Peripheral blood mononuclear cell (primary cell): ENCODE measurements around a stretch of chr16.

- PRO-cap, 8 experiments, result no peak in any of the 8 experiments
These were observed 19.5 kb downstream of the TMC5 start for GRCh38 chr16:19436949-19437863.

- PRO-cap, 8 experiments, result no peak in any of the 8 experiments
These were observed 27.8 kb downstream of the KNOP1 start for GRCh38 chr16:19690214-19690577.

GRCh38 chr16:19696888-19697645, 21.0 kb downstream of the KNOP1 start:
- PRO-cap, 8 experiments, result no peak in any of the 8 experiments

DNA sequence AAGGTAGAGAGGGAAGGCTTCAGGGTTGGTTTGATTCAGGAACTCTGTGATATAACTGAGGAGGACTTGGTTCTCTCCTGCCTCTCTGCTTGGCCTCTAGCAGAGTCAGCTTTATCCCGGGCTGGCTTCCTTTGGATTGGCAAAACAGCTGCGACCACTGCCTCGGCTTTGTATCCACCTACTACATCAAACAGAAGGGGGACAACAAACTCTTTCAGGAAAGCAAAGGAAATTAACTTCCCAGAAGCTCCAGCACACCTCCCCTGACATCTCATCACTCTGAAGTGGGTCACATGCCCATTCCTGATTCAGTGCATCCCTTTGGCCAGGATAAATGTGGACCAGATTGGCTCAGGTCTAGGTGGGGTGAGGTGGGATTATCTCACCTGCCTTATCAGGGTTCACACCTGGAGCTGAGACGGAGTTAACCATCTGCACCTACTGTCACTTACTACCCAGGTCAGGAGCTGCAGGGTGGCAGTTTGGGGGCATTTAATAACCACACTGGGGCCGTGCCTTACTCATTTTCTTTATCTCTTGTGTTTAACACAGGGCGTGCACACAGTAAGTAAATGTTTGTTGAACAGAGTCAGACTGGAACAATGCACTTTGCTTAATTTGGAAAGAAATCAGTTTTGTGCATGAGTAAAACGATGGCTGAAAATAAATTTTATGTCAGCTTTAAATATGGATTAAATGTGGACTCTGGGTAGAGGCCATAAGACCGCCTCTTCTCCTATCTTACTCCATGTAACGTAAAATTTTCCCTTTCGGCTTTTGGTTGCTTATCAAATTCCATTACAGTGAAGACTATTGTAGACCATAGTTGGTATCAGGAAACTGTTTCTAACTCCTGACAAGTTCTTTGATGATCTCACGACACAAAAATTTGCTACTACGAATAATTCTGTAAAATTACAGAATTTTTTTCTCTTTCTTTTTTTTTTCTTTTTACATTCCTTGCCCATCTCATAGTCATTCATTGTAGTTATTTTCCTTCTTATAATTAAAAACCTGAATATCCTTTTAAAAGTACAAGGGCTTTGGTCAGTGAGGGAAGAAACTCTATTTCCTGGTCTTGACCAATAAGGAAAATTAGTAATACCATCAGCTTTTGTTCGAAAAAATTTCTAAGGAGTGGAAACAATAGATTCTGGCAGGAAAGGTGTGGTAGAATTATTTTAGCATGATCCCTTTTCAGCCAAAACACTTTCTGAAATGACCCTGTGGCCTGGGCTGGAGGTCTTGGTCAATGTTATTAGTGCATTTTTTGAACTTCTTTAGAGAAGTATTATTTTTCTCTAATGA, 36.1 kb downstream of the IQCK start:
- PRO-cap, 8 experiments, result no peak in any of the 8 experiments

- PRO-cap, 8 experiments, result no peak in any of the 8 experiments
These were observed 73.5 kb downstream of the GPRC5B start for GRCh38 chr16:19810898-19811795.

DNA sequence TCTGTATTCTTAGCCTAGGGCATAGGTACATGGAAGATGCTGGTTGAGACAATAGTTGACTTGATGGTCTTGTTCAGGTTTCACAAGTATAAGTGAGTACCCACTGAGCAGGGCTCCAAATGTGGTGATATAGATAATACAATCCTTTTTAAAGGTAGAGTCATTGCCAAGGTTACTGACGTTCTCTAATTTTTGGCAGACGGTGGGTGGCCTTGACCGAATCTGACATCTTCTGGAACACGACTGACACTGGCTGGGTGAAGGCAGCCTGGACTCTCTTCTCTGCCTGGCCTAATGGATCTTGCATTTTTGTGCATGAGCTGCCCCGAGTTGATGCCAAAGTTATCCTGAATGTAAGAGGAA, 14.4 kb downstream of the ACSM5 start:
- PRO-cap, 8 experiments, result no peak in any of the 8 experiments

DNA sequence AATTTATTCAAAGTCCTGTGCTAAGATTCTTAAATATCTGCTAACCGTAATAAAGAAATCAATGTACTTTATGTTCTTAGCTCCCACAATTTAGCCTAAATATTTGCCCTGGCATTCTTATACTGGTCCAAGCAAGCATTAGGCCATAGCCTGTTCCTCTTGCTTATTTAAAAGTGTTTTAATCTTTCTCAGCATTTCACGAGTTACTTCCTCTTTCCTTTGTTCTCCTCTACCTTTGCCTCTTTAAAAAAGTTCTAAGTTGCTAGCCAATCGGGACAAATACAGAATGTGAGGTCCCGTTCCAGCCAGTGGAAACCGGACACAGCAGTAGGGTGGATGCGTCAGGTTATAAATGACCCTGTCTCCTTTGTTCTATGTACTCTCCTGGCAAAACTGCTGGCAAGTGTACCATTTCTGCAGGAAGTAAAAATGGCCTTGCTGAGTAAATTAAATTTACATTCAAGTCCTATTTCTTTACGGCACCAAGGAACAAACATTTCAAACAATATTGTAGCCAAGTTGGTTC, 3.5 kb downstream of the ACSM1 start:
- PRO-cap, 8 experiments, result no peak in any of the 8 experiments

GRCh38 chr16:20735716-20736180, 5.9 kb downstream of the THUMPD1 start:
- PRO-cap, 8 experiments, result no peak in any of the 8 experiments

DNA sequence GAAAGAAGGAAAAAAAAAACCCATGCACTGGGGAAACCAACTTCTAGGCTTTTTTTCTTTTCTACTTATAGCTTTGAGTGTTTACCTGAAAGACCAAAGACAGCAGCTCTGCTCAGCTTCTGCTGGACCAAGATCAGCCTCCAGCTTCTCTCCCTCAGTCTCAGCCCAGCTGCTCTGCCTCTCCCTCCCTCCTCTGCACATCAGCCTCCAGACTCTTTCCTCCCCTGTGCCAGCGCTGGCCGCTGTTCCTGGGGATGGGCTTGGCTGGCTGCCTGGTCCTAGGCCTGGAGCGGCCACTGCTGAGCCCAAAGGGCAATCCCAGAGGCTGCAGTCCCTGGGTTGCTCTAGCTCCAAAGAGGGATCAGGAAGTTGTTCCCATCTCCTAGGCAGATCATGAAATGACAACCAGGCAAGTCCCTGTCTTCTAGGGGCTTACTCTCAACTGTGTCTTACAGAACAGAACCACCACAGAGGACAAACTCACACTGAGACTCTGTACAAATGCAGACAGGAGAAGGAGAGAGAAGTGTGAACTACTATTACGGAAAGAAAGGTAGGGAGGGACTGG, 31.3 kb downstream of the DCUN1D3 start:
- PRO-cap, 8 experiments, result no peak in any of the 8 experiments

- PRO-cap, 8 experiments, result no peak in any of the 8 experiments
These were observed 5.0 kb downstream of the LYRM1 start for GRCh38 chr16:20905571-20905947.

DNA sequence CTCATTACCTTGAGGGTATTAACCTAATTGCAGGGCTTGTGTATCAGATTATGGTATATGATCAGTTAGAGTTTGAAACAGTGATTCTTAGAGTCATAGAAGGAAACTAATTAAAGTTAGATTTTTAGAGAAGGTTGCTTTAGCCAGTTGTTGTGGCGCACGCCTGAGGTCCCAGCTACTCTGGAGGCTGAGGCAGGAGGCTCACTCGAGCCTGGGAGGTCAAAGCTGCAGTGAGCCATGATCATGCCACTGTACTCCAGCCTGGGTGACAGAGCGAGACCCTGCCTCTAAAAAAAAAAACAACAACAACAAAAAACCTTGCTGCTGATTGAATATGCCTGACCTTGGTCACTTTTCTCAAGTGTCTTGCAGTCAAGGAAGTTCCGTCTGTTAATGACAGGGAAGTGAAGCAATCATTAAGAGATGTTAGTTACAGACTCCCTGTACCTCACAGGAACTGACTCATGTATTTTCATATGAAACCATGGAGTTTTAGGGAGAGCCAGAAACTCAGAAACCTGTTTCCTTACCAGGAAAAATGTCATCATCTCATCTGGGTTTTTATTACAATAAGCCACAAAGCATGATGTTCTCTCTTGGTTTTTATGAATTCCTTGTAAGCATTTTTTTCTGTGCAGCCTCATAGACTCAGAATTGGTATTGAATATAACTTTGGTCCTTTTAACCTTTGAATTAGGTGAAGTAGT, 10.1 kb downstream of the LYRM1 start:
- PRO-cap, 8 experiments, result peak in 7 of 8 experiments; most common minus-strand start position 363 of the sequence (in 7)

- PRO-cap, 8 experiments, result no peak in any of the 8 experiments
These were observed 34.5 kb downstream of the DNAH3 start for GRCh38 chr16:21116237-21116551.

GRCh38 chr16:21283275-21284228, 5.5 kb upstream of the CRYM start:
- PRO-cap, 8 experiments, result no peak in any of the 8 experiments

- PRO-cap, 8 experiments, result peak in 4 of 8 experiments; most common minus-strand start chr16:21360233 (in 3)
These were observed 81.9 kb upstream of the CRYM start for GRCh38 chr16:21359932-21360465.

DNA sequence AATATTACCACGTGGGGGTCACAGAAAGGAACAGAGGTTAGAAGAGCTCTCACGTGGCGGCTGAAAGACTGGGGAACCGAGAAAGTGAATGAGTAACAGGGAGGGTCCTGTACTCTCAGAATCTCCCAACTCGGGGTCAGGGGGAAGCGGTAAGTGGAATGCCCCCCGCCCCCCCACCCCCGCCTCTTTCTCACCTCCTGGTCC, 98.2 kb upstream of the METTL9 start:
- PRO-cap, 8 experiments, result peak in 6 of 8 experiments; most common plus-strand start position 118 of the sequence (in 5); most common minus-strand start position 147 of the sequence (in 2)

GRCh38 chr16:21517050-21517643, 82.2 kb upstream of the METTL9 start:
- PRO-cap, 8 experiments, result peak in 1 of 8 experiments; most common minus-strand start chr16:21517369 (in 1)

- PRO-cap, 8 experiments, result no peak in any of the 8 experiments
These were observed 42.7 kb upstream of the METTL9 start for GRCh38 chr16:21556522-21557267.

GRCh38 chr16:21599921-21600421, 594 bp downstream of the METTL9 start:
- PRO-cap, 8 experiments, result peak in 6 of 8 experiments; most common plus-strand start chr16:21600171 (in 2); most common minus-strand start chr16:21600108 (in 4)

GRCh38 chr16:21600422-21600863, 1.1 kb downstream of the METTL9 start:
- PRO-cap, 8 experiments, result peak in 3 of 8 experiments; most common plus-strand start chr16:21600455 (in 1); most common minus-strand start chr16:21600522 (in 3)

- PRO-cap, 8 experiments, result no peak in any of the 8 experiments
These were observed 15.5 kb downstream of the IGSF6 start for GRCh38 chr16:21636847-21637338.